BE2C (cell line): ENCODE measurements around a stretch of chr1.

GRCh38 chr1:41662558-41663238 is 178.2 kb upstream of the EDN2 start:
- RRBS: 3% methylated on average over 29 of the region's 52 CpGs

DNA sequence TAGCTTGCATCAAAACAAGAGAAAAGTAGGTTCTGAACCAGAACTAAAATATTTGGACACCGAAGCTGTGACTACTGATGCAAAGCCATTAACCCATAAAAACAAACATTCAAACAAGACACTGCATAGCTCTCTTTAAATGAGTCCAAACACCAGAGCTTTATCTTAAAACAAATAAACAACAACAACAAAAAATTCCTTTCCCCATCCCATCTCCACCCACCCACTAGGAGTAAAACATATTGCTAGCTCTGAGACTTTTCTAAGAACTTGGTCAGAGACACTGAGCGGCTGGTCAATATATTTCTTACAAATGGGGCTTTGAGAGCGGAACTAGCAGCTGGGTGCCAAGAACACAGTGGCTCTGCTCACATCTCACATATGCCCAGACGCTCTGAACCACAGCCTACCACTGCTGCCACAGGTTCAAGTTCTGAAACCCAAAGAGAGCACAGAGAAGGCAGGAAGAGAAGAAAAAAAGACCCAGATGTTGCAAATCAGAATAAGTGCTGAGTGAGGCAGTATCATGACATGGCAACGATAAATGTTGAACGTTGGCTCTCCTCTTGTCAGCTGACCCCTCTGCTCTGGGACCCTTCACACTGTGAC is 26.6 kb downstream of the HIVEP3 start:
- RRBS: no CpG with 5 or more reads among the region's 6 CpGs

- RRBS: no CpG with 5 or more reads among the region's 7 CpGs
Measured at GRCh38 chr1:41898059-41898910, 20.4 kb downstream of the HIVEP3 start.

DNA sequence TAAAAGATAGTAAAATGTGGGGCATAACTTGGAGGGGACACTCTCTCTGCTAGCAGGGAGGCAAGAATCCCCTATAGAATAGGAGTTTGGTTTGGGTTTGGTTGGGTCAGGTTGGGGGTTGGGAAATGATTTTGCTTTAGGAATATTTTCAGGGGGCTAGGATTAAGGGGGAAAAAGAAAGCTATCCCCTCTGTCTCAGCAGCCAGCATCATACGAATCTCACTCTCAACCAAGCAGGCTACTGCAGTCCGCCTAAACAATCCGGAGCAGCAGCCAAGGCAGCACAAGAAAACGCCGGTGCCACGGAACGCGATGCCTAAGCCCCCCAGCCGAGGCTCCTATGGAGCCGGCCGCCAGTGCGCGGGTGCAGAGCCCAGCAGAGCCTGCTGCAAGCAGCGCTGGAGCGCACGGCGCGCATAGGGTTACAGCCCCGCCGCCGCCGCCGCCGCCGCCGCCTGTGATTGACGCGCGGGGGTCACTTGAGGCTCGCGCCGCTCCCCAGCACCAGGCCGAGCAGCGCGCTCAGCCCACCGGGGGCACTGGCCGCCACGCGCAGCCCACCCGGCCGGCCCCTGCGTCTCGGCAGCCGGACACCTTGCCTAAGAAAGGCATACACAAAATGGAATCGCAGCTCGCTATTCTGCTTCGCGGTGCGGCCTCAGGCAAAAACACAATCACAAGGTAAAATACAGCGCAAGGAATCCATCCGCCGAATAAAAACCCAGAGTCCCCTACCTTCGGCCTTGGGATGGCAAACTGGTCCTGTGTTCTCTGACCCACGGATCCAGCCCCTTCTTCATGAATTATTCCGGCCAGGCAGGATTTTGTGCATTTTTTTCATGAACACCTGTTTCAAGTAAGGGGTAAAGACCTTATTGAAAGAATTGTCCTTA is 798 bp downstream of the HIVEP3 start:
- RRBS: under 1% methylated on average over 6 of the region's 55 CpGs

DNA sequence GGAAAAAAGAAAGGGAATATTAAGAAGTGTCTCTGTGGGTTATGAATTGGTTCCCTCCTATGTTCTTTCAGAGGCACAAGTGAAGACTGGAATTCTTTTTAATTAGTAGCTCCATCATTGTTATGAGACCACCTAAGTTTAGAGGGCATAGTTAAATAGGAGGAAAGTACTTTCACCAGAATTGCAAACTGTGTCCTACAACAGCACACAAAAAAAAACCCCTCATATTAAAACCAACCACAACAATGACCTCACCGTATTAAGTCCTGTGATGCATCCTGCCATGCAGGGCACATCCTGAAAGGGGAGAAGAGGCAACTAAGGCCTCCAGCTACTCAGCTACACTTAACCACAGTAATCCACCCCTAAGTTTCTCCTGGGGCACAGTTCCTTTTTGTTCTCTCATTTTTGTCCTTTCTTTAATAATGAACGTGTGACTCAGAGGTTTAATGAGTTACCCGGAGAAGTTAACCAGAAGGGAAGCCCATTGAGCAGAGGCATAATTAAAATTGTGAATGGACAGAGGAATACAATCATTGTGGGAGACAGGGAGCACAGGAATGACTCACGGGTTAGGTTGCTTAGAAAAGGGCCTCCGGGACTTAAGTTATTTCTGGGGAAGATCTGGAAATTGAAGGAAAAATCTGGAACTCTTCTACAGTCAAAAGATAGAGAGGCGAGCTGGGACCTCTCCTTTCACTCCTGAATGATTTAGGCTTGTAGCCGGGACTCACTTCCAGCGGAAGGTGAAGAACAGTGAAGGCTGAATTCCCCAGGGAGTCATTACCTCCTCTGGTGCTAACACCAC is 36.8 kb upstream of the HIVEP3 start:
- RRBS: no CpG with 5 or more reads among the region's 8 CpGs

DNA sequence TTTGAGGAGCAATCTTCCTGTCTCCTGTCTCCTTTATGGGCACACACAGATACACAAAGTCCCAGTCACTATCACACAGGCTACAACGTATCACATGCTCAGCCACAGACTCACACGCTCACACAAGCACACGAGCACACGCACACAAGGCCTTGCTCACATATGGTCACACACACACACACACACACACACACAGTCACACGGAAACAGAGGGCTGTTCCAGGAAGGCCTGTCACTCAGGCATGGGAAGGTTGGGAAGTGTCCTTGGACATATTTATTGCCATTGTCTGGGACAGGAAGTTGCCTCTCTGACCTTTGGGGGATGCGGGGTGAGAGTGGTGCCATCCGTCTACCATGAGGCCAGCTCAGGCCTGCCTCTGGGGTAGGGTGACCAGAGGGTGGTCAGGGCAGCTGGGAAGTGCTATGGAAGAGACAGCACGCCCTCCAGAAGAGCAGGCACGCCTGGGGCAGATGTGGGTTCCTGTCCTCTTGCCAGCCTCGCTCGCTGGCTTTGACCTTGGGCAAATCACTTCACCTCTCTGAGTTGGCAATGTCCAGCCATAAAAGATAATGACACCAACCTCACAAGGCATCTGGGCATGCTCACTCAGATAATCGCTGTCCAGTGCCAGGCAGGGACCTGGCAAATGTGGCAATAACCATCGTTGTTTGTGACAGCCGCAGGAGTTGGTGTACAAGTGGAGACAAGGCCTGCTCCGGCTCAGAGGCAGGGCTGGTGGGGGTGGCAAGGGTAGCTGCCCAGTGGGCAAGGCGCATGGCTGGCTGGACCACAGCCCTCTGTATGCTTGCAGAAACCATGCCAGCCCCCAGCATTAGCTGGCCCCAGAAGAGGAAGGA is 8.0 kb upstream of the GUCA2A start:
- RRBS: no CpG with 5 or more reads among the region's 16 CpGs

DNA sequence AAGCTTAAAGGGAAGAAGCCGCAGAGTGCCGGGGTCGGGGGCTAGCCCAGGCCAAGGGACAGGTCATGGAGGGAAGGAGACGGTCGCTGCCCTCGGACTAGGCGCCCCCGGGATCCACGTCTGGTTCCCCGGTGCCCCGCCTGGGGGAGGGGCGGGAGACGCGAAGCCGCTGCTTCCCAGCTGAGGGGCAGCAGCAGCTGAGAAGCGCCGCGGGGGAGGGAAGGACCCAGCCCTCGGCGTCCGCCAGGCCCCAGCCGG is 471 bp downstream of the FOXJ3 start:
- RRBS: under 1% methylated on average over 8 of the region's 22 CpGs

- RRBS: no CpG with 5 or more reads among the region's 32 CpGs
Measured at GRCh38 chr1:42658634-42659296, 542 bp downstream of the PPIH start.

GRCh38 chr1:42680812-42681610 is 1.2 kb upstream of the YBX1 start:
- RRBS: no CpG with 5 or more reads among the region's 19 CpGs

- RRBS: no CpG with 5 or more reads among the region's 2 CpGs
Measured at GRCh38 chr1:42705303-42705724, 23.1 kb downstream of the YBX1 start.

- RRBS: 82% methylated on average over 8 of the region's 27 CpGs
Measured at GRCh38 chr1:42929424-42930326, 29.0 kb downstream of the SLC2A1 start.

DNA sequence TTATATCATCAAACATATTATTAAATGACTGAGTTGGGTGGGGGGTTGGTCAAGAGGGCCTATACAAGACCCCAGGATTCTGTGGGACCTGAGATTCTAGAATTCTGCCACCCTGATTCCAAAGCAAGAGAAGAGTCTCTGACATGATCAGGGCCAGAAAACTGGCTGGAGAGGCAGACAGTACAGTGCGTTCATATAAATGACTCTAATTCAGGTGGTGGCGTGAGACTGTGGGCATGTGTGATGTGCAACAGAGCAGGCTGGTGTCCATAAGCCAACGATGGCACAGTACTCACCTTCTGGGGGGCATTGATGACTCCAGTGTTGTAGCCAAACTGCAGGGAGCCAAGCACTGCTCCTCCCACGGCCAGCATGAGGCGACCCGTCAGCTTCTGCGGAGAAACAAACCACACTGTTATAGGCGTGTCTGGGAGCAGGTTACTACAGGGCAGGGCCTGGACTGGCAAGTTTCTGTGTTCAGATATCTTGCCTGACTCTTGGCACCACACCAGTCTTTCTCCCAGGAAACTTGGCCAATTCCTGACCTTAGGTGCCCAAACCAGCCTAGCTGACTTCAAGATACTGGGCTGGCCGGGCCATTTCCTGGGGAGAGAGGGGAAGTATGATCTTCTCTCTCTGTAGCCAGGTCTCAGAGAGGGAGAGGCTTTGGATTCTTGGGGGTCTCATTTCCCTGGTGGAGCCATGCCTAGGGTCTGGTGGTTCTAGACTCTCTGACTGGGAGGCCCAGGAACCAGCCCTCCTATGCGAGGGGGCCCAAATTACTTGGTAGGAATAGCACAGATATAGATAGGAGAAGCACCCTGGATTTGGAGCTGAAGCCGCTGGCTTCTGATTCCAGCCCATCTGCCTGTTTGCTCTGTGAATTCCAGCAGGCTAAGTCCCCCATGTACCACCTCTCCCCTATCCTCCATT is 15.5 kb downstream of the SLC2A1 start:
- RRBS: no CpG with 5 or more reads among the region's 11 CpGs

GRCh38 chr1:42967078-42967680 is 8.5 kb upstream of the SLC2A1 start:
- RRBS: no CpG with 5 or more reads among the region's 9 CpGs

- RRBS: no CpG with 5 or more reads among the region's 11 CpGs
Measured at GRCh38 chr1:42973305-42973768, 14.7 kb upstream of the SLC2A1 start.

DNA sequence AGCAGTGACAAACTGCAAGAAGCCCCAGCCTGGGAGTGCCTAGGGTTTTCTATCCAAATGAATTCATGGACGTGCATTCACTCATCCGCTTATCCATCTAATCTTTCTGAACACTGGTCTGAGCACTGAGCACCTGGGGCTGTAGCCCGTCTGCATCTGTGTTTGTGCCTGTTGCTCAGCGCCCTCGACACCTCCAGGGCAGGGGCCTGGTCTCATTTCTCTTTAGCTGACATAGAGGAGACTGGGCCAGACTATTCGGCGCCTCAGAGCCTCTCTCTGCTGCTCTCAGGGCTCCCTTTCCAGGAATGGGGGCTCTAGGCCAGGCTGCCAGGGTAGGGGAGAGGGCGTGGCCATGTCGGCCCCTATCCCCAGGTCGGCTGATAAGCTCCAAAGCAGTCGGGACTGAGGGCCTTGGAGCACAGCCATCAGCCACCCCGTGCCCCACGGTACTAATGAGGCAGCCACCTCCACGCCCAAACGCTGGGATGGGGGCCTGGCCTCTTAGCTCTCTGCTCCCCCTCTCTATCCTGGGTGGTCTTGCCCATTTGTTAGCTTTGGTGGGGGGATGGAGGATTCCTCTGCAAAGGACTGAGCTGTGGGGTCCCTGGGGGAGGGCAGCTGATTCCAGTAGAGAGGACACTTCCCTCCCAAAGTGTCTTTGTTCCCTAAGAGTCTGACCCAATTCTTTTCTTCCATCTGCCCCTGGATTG is 47.2 kb upstream of the SLC2A1 start:
- RRBS: no CpG with 5 or more reads among the region's 15 CpGs

DNA sequence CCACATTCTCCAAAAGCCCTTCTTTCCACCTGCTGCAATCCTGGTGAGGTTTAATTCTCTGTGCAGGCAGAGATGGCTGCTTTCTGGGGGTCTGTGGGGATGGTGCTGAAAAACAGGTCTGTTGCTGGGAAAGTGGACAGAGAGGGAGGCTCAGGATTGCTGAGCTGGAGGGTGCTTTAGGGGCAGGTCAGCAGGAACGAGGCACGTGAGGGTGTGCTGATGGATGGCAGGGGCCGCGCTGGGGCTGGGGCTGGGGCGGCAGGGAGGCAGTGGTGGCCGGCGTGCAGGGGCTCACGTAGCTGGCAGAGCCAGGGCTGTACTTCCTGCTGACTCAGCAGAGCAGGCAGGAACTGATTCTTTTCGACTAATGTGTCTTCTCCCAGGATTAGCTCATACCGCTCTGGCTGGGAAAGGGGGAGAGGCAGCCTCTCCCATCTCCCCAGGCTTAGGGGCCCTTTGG is 89.3 kb upstream of the CFAP144 start:
- RRBS: no CpG with 5 or more reads among the region's 10 CpGs

DNA sequence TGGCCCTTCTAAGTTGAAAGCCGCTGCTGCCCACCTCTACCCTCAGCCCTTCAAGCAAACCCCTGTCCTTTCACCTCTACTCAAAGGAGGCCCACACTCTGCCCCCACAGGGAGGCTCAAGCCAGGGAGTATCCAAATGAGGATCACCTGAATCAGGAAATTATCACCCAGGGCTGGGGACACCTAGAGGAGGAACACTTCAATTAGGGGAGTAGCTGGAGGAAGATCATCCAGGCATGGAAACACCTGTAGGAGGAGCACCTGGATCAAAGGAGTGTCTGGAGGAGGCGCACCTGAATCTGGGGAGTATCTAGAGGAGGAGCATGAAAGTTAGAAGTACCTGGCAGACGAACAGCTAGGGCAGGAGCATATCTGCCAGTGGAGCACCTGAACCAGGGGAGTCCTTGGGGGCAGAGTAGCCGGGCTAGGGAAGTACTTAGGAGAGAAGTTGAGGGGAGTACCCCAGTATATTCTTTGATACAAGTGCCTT is 1.4 kb downstream of the C1orf210 start:
- RRBS: no CpG with 5 or more reads among the region's 4 CpGs

GRCh38 chr1:43288051-43288358 is 2.6 kb upstream of the C1orf210 start:
- RRBS: no CpG with 5 or more reads among the region's 2 CpGs

DNA sequence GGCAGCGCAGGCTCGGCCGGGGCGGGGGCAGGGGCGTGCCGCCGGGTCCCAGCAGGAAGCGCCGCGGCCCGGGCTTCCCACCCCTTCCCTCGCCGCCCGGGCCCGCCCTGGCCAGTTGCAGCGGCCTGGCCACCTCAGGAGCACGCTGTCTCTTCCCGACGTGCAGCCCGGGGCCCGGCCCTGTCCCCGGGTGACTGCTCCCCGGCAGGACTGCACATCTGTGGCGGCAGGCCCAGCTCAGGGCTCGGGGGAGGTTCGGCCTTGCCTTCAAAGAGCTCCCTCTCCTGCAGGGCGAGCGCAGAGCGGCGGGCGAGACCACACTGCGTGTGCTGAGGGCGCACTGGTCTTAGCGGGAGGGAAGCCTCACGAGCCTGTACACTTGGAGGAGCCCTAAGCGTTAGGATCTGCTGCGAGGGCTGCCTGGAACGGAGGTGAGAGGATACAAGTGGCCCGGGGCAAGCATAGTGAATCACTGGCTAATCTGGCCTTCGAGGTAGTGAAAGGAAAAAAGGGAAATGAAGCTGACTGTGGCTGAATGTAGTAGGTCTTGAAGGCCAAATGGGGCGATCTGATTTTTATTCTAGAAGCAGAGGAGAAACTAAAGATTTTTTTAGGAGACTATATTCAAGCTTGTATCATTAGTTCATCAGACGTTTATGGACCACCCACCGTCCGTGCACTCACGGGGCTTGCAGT is 436 bp upstream of the ELOVL1 start:
- RRBS: 2% methylated on average over 7 of the region's 45 CpGs

DNA sequence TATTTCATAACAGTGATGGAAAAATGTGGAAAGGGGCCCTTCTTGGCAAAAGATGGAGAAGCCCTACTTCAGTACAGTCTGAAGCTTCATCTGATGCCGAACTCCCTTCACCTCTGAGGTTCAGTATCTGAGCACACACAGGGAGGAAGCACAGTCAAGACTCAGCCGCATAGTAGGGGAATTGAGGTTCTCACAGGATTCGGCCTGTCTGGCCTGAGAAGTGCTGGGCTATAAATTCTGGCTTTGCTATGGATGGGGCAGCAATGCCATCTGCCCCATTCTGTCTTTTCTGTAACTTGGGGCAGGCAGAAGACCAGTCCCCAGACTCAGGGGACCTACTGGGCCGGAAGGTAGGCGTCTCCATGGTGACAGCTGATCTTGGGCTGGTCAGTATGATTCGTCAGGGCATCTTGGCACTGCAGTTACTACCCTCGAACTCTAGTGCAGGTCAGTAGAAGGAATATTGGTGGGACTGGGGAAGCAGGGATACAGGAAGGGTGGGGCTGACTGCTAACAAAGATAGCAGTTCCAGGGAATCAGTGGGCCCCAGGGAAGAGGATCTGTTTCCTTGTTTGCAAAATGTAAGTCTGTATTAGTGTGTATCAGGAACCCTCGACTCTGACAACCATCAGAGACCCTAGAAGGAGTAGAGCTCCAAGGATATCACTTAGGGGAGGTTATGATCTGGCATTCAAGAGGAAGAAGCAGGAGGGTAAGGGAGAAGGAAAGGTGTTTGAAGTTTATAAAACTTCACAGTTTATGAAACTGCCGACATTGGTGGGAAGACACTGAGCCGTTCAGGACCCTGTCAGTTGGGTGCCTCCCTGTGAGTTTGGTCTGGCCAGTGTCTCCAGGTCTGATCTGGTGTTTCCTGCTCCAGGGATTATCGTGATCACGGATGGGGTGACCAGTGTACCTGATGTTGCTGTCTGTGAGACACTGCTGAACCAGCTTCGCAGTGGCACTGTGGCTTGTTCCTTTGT is 26.2 kb downstream of the SZT2 start:
- RRBS: no CpG with 5 or more reads among the region's 13 CpGs